SK-N-SH (cell line): ENCODE measurements around the genes XRCC5, MARCHF4 and RPL37A.

GRCh38 chr2:215346681-215347033, 34.8 kb downstream of the ATIC start:
- RRBS: no CpG with 5 or more reads among the region's 7 CpGs
CAGE:
- cytosol, long polyA plus RNA: no peak
- long polyA plus RNA: no peak
- nucleus, long polyA plus RNA: no peak

DNA sequence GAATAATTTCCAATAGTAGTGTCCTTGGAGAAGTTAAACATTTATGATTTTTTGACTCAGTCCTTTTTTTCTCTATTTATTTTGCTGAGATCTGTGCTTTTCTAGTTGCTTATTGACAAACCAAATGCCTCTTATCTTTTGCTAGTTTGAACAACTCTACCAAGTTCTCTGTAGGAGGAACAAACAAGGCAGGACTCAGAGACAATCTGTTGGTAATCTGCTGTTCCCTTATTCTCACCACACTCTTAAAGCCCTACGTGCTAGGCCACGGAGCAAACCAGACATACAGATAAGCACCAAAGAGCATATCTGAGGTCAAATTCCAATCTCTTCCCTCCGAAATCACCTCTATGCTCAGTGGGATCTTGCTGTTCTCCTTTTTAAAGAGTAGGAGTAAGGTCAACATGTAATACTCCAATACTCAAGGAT, 18.5 kb downstream of the FN1 start:
- RRBS: no CpG with 5 or more reads among the region's 3 CpGs
CAGE:
- cytosol, long polyA plus RNA: no peak
- long polyA plus RNA: no peak
- nucleus, long polyA plus RNA: no peak

DNA sequence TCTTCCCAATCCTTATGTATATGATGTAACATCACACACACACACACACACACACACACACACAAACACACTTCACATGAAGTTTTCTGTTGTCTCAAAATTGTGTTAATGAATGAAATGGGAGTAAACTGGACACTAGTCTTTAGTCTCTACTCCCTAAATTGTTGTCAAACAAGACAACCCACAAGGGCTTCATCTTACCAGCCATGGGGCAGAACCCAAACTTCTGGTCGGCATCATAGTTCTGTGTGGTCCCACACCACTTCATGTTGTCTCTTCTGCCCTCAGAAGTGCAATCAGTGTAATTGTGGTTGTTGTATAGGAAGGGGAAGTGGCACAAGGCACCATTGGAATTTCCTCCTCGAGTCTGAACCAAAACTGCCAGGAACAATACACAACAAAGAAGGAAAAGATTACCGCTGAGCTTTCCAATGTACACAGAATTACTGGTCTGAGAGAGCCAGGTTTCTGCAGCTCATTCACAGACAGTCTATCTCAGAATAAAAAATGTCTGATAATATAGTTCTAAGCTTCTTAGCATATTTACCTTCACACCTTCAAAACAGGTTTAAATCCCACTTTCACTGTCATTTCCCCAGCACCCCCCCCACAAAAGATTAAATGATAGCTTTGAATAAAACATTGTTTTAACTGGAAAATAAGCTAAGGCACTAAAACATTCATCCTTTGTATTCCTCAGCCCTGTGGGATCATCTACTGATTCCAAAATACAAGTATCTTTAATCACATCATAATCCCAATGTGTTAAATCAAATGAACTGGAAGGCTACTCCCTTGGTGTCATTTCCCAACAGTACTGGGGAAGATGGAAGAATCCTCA, 12.5 kb downstream of the FN1 start:
- RRBS: no CpG with 5 or more reads among the region's 3 CpGs
CAGE:
- cytosol, long polyA plus RNA: no peak
- long polyA plus RNA: no peak
- nucleus, long polyA plus RNA: no peak

- RRBS: no CpG with 5 or more reads among the region's 11 CpGs
CAGE:
- cytosol, long polyA plus RNA: no peak
- long polyA plus RNA: no peak
- nucleus, long polyA plus RNA: no peak
Measured at GRCh38 chr2:215428112-215428421, 7.8 kb downstream of the FN1 start.

DNA sequence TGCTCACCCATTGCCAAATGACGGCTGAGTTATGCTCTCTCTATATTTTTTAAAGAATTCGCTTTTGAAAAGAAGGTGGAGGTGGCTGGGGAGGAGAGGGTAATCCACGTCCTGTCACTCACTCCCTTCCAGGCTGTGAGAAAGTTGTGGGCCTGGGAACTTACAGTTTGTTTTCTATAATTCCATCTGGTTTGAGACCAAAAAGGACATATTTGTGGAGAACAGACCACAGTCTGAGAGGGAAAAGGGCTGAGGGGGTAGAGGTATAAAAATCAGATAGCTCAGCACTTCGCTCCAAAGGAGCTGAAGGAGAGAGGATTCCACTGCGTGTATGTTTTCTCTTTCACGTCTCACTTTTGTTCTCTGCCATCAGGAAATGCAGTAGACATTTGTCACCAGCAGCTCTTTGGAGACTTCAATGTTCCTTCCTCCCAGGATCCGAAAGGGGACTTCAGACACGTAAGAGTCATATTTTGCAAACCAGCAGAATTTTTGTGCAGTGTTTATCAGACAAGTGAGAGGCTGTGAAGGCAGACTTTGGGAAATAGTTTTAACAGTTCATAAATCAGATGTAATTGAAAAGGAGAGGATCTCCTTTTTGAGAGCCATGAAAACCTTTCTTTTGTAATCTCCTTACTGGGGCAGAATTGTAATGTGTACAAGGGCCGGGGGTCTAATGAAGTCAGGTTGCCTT, 282.1 kb upstream of the FN1 start:
- RRBS: no CpG with 5 or more reads among the region's 9 CpGs
CAGE:
- cytosol, long polyA plus RNA: no peak
- long polyA plus RNA: no peak
- nucleus, long polyA plus RNA: no peak

DNA sequence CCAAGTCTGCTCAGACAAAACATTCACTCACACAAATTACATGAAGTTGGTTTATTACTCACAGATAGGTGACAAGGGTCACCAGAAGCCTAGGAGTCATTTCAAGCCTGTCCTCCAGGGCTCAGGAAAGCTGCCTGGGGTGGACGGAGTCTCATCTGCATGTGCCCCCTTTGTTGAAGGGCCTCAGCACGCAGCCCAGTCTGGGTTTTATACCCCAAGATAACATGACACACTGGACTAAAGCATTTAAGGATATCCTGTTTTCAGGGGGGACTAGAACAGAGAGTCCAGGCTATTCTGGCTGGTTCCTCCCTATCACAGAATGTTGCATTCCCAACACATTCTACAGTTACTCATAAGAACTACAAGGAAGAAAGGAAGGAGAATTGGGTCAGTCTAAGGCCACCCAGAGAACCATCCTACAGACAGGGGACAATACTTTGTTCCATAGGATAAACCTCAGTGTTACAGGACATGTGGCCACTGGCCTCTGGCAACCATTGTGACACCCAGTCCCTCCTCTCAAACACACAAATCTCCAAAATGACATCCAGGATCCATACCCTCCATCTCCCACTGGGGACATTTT, 164.6 kb downstream of the MREG start:
- RRBS: no CpG with 5 or more reads among the region's 2 CpGs
CAGE:
- cytosol, long polyA plus RNA: no peak
- long polyA plus RNA: no peak
- nucleus, long polyA plus RNA: no peak

DNA sequence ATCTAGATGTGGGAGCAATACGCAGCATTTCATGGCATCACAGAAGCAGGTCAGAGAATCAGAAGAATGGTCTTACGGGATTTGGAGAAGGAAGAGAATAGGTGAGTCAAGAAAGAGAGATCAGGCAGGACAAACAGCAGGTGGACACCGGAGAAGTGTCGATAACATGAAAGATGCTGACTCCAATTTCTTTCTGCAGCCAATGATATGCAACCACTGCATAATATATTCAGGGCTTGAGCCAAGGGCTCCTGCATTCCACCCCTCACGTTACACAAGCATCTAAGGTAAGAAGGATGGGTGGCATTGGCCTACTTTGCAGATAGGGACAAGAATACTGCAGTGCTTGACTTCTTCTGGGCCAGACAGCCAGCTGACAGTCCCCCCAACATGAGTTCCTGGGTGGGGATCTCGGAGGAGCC, 13.5 kb downstream of the MREG start:
- RRBS: no CpG with 5 or more reads among the region's 6 CpGs
CAGE:
- cytosol, long polyA plus RNA: no peak
- long polyA plus RNA: no peak
- nucleus, long polyA plus RNA: no peak

- RRBS: no CpG with 5 or more reads among the region's 10 CpGs
CAGE:
- cytosol, long polyA plus RNA: no peak
- long polyA plus RNA: no peak
- nucleus, long polyA plus RNA: no peak
Measured at GRCh38 chr2:216082464-216083277, 952 bp downstream of the TMEM169 start.

DNA sequence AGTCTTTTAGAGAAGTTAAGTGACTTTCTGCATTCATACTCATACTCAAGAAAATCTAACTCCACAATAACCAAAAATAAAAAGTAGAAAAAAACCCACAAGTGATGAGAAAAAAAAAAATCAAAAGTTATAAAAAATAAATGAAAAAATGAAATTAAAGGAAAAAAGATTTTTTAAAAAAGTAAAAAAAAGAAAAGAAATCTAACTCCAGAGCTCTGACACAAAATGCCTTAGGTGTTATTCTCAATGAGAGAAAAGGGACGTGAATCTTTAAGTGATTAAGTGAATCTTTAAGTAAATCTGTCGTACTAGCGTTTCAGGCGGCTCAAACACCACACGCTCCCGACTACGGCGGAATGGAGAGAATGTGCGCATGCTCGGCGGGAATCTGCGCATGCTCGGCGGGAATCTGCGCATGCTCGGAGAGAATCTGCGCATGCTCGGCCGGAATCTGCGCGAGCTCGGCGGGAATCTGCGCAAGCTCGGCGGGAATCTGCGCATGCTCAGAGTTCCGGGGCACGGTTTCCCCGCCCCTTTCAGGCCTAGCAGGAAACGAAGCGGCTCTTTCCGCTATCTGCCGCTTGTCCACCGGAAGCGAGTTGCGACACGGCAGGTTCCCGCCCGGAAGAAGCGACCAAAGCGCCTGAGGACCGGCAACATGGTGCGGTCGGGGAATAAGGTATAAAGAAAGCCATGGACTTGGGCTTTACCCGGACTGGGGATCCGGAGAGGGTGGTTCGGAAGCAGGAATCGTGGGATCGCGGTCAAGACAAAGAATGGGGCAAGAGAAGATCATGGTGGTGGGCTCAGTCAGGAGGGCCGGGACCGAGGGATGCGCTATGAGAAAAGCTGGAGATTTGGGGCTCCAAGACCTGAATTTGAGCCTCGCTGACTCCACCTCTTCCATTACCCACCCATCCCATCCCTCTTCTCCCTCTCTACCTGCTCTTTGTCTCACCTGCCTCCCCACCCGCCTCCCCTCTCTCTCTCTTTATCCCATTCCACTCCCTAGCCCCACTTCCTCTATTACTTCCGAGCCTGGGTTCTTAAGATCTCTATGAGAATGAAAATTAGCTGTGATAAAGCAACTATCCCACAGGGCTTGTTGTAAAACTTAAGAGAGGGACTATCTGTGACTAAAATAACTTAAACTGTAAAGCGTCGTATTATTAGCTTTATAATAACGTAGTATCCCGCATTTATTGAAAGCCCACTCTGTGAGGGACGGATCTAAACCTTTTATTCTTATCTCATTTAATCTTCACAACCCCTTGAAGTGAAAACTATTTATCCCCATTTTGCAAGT, at the start of gene XRCC5:
Gene XRCC5, plus strand, starts transcription at position 570 of the 1,306 bp plus-strand sequence.
- RRBS: 2% methylated on average over 24 of the region's 62 CpGs
CAGE:
- cytosol, long polyA plus RNA: start-site peak on the plus strand centred at position 609 of the sequence, 125 bp wide, 2,956 and 3,456 reads in 2 replicates
- long polyA plus RNA: start-site peak on the plus strand centred at position 606 of the sequence, 121 bp wide, 3,173 and 3,248 reads in 2 replicates
- nucleus, long polyA plus RNA: start-site peak on the plus strand centred at position 607 of the sequence, 121 bp wide, 768 and 2,639 reads in 2 replicates

DNA sequence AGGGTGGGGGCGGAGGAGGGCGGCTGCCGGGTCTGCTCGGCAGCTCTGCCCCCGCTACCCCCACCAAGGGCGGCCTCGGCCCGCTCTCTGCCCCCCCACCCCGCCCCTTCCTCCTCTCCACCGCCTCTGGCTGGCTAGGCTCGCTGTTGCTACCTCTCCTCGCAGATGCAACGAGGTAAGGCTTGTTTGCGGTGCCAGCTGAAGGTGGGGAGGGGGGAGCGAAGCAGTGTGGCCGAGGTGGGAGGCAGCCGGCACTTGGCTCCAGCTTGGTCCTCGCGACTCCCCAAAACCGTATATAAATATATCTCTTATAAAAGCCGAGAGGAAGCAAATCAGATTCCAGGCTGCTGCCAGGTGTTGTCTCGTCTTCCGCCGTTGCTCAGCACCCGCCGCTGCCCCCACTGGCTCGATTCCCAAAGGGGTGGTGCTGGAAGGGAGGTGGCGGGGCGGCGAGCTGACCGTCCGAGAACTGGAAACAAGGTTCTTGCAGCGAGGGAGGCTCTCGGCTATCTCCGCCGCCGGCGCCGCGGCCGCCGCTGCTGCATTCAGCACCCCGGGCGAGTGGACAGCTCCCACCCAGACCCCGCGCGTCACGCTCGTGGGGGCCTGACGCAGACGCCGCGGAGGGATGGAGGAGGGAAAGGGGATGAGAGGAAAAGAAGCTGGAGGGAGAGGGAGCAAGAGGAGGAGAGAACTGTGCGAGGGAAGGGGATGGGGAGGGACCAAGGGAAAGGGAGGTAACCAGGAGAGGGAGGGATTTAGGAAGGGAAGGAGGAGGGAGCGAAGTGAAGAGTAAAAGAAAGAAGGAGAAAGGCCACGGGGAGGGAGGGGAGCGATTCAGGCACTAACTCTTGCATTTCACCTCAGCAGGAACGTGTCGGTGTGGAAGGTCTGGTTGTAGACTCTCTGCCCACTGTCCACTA, at the start of gene MARCHF4:
Gene MARCHF4, minus strand, starts transcription at position 698 of the 923 bp plus-strand sequence.
- RRBS: 1% methylated on average over 7 of the region's 59 CpGs
CAGE:
- cytosol, long polyA plus RNA: no peak
- long polyA plus RNA: no peak
- nucleus, long polyA plus RNA: no peak

- RRBS: 4% methylated on average over 1 of the region's 53 CpGs
CAGE:
- cytosol, long polyA plus RNA: start-site peak on the plus strand at chr2:216498815-216499035, 430 and 965 reads in 2 replicates
- long polyA plus RNA: start-site peak on the plus strand at chr2:216498823-216498872, 608 and 840 reads in 2 replicates
- nucleus, long polyA plus RNA: no peak
Measured at GRCh38 chr2:216498580-216499670, at the start of gene RPL37A. Gene RPL37A (plus strand): TSS chr2:216498844.

DNA sequence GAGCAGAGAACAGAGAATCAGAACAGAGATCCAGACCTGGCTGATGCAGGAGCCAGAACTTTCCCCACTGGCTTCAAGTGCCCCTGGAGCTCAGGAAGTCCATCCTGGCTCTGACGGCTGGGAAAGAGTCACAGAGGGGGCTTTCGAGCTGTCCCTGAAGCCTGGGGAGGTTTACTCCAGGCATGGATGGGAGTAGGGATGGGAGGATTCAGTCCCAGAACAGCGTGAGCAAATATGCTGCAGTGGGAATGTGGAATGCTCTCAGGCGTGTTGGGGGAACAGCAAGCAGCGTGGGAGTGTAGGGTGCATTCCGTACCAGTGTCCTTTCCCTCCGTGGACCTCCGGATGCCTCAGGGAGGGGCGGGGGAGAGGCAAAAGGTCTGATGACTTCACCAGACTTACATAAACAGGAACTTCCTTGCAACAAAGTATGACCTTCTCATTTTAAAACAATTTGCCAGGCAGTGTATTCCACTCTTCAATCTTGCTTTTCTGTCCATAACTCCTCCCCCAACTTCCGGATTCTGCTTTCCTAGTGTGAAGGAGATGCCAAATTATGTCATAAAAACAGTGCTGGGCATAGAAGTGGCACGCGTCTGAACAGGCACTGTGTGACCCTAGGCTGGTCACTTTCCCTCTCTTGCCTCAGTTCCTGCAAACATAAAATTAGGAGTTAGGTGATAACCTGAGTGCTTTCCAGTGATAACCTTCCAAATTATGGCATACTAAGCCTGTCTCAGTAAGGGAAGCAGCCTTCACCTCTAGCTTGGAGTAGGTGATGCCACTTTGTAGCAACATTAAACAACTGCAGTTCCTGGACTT, 36.9 kb downstream of the RPL37A start:
- RRBS: no CpG with 5 or more reads among the region's 12 CpGs
CAGE:
- cytosol, long polyA plus RNA: no peak
- long polyA plus RNA: no peak
- nucleus, long polyA plus RNA: no peak

DNA sequence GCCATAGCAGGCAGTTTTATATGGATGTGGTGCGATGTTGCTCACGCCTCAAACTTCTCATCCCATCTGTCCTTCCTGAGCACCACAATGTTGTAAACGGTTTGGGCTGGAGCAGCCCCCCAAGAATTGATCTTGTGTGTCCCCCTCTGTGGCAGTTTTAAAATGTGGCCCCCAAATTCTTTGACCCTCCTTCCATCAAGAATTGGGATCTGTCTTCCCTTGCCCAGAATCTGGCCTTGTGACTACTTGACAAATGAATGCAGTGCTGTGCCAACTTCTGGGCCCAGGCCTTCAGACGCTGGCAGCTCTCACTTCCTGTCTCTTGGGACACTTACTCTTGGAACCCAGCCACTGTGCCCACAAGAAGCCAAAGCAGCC, 56.5 kb downstream of the RPL37A start:
- RRBS: no CpG with 5 or more reads among the region's 4 CpGs
CAGE:
- cytosol, long polyA plus RNA: no peak
- long polyA plus RNA: no peak
- nucleus, long polyA plus RNA: no peak

GRCh38 chr2:216650569-216651574, 17.7 kb downstream of the IGFBP2 start:
- RRBS: no CpG with 5 or more reads among the region's 7 CpGs
CAGE:
- cytosol, long polyA plus RNA: no peak
- long polyA plus RNA: no peak
- nucleus, long polyA plus RNA: no peak

DNA sequence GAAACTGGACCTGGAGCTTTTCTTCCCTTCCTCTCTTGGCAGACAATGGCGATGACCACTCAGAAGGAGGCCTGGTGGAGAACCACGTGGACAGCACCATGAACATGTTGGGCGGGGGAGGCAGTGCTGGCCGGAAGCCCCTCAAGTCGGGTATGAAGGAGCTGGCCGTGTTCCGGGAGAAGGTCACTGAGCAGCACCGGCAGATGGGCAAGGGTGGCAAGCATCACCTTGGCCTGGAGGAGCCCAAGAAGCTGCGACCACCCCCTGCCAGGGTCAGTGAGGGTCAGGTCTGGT, 27.2 kb downstream of the IGFBP2 start:
- RRBS: no CpG with 5 or more reads among the region's 9 CpGs
CAGE:
- cytosol, long polyA plus RNA: no peak
- long polyA plus RNA: no peak
- nucleus, long polyA plus RNA: no peak

- RRBS: no CpG with 5 or more reads among the region's 6 CpGs
CAGE:
- cytosol, long polyA plus RNA: no peak
- long polyA plus RNA: no peak
- nucleus, long polyA plus RNA: no peak
Measured at GRCh38 chr2:216674571-216674975, 20.8 kb downstream of the IGFBP5 start.

DNA sequence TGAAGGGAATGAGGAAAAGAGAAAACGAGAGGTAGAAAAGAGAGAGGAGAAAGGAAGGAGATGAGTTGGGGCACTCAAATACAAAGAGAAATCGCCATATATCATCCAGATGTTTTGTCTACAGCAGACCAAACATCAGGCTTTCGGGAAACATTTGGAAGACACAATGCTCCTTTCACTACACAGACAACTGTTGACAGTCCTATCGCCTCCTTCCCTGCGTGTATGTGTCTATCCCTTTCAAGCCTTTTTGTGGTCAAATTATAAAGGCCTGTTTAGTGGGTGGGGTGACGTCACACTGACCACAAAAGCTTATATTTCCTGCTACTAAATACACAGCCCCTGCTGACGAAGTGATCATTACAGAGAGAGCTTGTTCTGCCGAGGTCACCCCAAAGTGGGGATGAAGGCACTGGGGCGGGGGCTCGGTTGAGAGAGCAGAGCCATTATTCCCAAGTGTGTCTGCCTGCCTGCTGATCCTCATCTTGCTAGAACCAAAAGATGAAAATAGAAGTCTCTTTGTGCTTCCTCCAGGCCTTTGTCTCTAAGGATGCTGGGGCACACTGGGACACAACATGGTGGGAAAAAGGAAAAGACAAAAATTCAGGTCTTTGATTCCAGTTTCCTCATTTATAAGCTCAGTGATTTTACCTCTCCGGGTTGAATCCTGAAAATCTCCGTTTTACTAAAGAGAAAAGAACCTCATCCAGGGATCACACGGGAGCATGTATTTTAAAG, 302.8 kb upstream of the TNP1 start:
- RRBS: no CpG with 5 or more reads among the region's 13 CpGs
CAGE:
- cytosol, long polyA plus RNA: no peak
- long polyA plus RNA: no peak
- nucleus, long polyA plus RNA: no peak

DNA sequence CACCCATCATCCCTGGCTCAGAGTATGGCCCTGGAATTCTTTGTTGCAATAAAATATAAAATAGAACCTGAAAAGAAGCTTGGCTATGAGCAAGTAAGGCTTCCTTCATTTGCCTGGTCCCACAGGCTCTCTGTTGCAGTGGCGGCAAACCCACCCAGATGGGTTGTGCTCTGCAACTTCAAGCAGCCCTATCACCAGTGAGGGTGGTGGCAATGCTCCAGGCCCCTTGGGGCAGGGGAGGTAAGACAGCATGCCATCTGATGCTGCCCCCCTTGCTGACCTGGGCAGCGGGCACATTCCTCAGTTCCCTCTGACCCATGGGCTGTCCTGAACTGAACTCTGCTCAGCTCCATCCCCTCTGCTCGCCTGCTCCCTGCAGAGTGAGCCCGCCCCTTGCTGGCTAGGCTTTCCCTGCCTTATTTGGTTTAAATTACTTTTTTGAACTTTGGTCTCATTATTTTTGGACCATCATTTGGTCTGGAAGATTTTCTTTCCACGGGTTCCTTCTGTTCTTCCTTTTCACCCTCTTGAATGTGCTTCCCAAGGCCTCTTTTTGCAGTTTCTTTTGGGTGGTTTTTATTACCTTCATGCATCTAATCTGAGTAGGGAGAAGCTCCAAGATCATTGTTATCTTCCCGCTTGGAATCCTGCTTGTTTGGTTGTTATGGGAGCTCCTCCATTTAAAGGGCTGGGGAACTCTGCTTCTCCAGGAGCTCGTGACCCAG, 565.5 kb downstream of the TNS1 start:
- RRBS: no CpG with 5 or more reads among the region's 7 CpGs
CAGE:
- cytosol, long polyA plus RNA: no peak
- long polyA plus RNA: no peak
- nucleus, long polyA plus RNA: no peak

DNA sequence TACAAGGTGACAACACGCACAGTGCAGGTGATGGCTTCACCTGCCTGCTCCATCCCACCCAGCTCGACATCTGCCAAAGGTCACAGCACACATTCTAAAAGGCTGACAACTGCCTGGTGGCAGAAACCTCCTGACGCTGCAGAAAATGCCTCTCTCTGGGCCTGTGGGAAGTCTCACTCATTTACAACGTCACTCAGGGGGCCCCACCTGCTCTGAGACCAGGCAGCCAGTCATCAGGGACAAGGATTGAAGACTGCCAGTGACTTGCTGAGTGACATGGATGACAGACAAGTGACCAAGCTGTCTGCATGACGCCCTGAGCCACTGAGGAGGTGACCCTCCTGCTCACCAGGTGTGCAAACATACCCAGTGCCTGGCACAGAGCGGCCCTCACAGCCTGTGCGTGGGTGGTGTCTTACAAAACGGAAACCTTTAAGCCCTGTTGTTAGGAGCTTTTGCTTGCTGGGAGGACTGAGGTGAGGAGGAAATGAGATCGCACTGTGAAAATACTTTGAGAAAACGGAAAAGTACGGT, 392.4 kb downstream of the TNS1 start:
- RRBS: no CpG with 5 or more reads among the region's 11 CpGs
CAGE:
- cytosol, long polyA plus RNA: no peak
- long polyA plus RNA: no peak
- nucleus, long polyA plus RNA: no peak

- RRBS: no CpG with 5 or more reads among the region's 7 CpGs
CAGE:
- cytosol, long polyA plus RNA: no peak
- long polyA plus RNA: no peak
- nucleus, long polyA plus RNA: no peak
Measured at GRCh38 chr2:217685072-217685646, 317.6 kb downstream of the TNS1 start.